Ureter (tissue), 1 donor: ENCODE measurements around the gene CYYR1.

DNA sequence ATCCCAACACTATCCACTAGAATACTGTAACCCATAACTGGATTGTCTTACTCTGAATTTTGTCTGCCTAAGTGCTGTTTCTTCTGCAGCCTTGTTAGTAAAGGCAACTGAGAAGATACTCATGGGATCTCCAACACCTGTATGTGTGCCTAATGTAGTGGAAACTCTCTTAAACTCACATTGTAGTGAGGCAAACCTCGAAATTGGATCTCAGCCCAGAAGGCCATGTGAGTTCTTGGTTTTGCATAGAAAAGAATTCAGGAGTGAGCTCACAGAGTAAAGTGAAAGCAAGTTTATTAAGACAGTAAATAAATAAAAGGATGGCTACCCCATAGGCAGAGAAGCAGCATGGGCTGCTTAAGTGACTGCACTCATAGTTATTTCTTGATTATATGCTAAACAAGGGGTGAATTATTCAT, 1344.7 kb downstream of the NCAM2 start:
- PRO-cap, result no peak

GRCh38 chr21:23384498-23385284, 2222.6 kb downstream of the MRPL39 start:
- PRO-cap, result no peak

DNA sequence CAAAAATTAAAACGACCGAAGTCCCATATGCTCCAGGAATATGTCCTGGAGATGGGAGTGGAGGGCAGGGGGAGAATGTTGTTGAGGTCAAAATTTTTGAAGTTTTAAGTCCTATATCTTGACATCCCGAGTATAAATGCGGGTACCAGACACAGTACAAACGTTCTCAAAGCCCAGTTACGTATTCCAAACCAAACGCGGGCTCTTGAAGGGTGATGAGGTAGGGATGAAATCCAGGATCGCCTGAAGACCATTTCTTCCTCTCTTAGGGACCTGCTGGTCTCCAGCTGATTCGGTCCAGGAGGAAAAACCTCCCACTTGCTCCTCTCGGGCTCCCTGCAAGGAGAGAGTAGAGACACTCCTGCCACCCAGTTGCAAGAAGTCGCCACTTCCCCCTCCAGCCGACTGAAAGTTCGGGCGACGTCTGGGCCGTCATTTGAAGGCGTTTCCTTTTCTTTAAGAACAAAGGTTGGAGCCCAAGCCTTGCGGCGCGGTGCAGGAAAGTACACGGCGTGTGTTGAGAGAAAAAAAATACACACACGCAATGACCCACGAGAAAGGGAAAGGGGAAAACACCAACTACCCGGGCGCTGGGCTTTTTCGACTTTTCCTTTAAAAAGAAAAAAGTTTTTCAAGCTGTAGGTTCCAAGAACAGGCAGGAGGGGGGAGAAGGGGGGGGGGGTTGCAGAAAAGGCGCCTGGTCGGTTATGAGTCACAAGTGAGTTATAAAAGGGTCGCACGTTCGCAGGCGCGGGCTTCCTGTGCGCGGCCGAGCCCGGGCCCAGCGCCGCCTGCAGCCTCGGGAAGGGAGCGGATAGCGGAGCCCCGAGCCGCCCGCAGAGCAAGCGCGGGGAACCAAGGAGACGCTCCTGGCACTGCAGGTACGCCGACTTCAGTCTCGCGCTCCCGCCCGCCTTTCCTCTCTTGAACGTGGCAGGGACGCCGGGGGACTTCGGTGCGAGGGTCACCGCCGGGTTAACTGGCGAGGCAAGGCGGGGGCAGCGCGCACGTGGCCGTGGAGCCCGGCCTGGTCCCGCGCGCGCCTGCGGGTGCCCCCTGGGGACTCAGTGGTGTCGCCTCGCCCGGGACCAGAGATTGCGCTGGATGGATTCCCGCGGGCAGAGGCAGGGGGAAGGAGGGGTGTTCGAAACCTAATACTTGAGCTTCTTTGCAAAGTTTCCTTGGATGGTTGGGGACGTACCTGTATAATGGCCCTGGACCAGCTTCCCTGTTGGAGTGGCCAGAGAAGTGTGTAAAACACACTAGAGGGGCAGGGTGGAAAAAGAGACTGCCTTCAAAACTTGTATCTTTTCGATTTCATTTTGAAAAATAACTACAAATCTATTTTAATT, 45.4 kb downstream of the MRPL39 start:
- PRO-cap, result no peak

GRCh38 chr21:25687672-25688150, 47.0 kb downstream of the ATP5PF start:
- PRO-cap, result no peak

DNA sequence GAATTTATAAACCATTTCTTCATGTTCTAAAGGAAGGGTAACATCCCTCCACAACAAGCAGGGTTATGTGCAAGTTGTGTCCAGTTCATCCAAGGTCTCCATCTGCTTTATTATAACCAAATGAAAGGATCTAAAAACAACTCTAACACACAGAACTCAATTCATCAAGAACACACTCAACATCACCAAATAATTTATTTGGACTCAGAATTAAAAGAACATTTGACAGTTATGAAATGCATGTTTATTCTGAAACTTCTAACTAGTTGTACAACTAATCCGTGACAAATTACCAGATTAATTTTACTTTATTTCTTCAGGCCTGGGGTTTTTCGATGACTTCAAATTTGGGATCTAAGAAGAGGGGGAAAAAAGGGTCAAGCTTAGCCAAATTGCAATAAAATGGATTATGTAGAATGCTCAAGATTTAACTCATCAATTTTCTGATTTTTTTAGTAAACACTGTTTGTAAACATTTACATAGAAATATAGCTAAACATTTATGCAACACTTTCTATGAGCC, 10.3 kb downstream of the ATP5PF start:
- PRO-cap, result no peak

DNA sequence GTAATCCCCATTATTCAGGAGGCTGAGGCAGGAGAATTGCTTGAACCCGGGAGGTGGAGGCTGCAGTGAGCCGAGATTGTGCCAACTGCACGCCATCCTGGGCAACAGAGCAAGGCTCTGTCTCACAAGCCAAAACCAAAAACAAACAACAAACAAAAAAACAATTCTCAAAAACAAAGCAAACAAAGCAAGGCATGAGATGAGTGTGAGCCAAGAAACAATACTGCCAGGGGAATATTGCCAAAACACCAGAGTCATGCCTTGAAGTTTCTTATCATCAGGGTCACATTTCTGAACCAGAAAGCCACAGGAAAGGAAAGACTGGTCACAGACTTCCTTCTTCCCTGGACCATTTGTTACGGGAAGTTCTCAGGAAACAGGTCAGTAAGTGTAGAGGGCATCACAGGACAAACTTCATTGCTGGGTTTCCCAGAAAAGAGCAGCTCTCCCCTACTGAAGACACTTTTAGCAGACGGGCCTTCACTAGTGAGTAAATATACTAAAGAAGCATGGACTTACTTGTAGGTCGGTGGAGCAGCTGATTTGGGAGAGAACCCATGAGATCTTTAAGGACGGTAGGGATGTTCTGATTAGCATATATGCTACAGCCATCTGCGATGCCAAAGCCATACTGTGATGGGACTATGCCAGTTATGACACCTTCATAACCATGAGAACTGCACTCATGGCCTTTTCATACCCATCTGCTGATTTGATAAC, 191.2 kb downstream of the GABPA start:
- PRO-cap, result no peak

GRCh38 chr21:25967442-25967928, 203.1 kb downstream of the APP start:
- PRO-cap, result no peak

DNA sequence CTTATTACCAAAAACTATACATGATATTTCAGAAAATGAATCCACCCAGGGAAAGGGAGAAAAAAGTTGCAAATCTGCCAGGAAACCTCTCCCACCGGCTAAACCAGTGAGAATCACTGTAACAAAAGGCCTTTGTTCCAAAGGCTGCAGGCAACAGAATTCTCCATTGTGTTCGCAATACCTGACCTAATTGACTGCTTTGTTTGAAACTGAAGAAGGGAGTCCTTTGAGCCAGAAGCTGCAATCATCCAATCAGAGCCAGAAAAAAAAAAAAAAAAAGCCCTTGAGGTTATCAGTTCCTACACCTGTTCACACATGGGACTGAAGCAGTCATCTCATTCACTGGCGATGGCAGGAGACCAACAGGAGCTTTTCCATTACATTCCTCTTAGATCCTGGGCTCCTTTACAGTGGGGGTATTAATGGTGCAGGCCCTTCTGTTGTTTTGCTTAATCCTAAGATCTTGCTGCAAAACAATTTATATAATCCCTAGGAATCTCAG, 172.4 kb downstream of the APP start:
- PRO-cap, result no peak

DNA sequence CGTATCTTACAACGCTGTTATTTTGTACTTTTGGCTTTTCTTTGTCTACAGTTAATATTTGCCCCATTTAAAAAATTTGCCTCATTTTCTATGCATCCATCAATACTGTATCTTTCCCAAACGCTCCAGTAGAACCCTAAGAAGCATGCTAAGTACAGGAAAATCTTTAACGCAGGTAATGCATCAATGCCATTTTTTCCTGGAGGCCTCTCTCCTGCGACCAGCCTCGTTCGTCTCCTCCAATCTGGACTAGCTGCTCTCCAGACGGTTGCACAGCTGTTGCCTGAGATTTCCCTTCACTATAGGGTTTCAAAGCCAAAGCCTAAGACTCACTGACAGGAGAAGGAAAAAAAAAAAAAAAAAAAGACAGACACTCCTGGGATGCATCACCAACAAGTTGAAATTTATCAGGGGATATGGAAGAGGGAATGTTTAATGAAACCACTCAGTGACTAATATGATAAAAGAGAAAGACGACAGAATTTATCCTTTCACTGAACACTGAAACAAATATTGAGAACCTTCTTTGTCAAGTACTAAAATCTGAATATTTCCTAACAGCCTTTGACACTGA, 93.1 kb downstream of the APP start:
- PRO-cap, result no peak

DNA sequence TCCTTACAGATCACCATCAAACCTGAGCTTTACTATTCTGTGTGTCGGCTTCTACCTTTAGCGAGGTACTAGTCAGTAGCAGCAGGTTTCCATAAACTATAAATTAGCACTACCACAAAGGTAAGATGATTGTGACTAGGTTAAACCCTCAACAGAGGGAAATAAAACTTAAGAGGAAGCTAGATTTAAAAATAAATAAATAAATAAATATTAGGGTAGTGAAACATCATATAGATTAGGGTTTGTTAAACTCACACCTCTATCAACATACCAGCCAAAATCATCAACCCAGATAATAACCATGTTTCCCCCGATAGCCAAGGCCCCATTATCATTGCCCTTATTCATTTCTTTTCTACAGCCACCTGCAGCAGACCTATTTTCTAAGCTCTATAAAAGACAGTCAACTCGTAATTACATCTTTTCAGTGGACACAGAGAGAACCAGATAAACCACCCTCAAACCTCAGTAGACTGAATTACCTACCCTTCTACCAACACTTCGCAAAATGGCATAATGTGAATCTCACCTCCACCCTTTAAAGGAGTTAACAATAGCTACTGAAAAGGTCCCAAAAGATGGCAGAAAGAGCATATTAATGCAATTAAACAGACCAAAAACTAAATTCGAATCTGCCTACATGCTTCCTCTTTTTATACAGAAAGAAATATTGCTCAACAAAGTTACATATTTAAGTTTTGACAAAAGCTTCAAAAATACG, 2.5 kb downstream of the APP start:
- PRO-cap, result no peak

GRCh38 chr21:26572615-26573517, at the start of gene CYYR1:
Gene CYYR1 (minus strand): TSS chr21:26573286.
- PRO-cap, result unidirectional peak, minus-strand start at chr21:26573257

DNA sequence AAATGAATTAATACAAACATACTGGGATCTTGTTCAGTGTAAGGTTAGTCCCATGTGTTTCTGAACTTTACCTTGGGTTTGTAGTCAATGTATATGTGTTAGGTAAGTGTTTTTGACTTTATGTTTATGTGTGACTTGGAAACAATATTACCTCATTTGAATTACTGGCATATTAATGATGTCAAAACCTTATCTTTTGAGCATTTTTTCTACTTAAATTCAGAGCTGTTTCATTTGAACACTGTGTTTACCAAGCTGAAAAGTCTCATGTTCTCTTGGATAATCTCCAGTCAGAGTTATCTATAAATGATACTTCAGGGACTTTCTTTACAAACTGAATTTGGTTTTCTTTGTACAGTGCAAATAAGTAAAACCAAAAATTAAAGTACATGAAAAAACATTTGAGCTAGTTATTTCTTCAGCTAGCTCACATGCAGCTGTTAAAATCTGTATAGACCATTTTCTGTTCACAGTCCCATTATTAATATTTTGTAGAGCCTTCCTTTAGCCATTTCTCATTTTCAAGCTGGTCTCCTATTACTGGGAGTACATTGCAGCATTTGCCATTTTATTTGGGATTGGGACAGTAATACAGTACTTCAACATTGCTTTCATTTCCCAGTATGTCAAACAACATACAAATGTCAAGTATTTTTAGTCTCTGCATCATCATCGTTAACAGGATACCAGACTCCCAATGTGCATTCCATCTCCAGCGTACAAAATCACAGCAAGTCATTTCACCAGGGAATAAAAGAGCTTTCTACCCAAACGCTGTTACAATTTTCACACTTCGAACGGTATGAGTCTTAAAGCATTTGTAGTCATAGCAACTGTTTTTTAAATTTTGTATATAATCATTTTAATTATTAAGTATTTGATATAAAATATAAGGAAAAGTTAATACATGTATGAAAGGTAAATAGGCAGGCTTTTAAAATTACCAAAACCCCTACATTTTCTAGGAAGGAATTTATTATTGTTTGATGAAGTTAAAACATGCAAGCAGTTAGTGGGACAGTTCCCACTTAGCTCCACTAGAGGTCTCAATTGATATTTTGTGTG, 29.7 kb downstream of the ADAMTS1 start:
- PRO-cap, result no peak

DNA sequence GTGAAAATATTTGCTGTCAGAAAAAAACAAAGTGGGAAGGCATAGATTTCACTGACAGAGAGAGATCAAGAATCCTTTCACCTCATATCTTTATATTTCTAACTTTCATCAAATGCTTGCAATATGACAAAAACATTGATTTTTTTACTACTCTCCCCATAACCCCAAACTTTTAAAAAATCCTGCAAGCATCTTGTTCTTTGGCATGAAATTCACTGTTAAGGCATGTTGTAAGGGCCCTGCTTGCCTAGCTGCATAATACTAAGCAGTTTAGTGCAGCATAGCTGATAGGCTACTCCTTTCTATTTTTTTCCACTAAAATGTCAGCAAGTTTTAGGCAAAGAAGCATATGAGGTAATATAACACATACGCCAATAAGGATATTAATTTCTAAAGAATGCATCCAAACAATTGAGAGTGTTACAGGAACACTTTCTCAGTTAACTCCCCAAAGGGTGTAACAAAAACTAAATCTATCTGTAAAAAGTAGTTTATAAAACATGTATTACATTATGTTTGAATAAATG, 340.4 kb upstream of the ADAMTS5 start:
- PRO-cap, result no peak

GRCh38 chr21:27448415-27448769, 481.5 kb upstream of the ADAMTS5 start:
- PRO-cap, result no peak

GRCh38 chr21:27813747-27814136, 846.9 kb upstream of the ADAMTS5 start:
- PRO-cap, result no peak

DNA sequence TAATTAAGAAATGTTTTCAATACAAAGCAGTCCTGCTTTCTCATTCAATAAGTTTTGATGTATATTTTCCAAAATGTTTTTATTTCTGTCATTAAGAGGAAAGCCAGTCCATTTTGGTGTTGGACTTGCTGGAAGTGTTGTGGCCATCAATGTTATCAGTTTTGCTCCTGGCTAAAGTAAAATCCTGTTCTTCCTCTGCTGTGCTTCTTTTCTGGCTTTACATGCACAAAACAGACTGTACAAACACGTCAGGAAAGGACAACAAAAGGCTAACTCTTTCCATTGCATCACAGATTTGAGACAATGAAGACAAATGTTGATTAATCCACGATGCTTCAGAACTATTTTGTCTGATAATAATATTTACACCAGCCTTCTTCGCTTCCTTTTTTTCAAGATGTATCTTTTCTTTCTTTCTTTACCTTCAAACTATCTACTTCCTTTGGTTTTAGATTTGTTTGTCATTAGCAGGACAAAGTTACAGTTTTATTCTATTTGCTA, 627.8 kb downstream of the N6AMT1 start:
- PRO-cap, result no peak

- PRO-cap, result no peak
Measured at GRCh38 chr21:28754075-28754720, 131.0 kb downstream of the N6AMT1 start.

DNA sequence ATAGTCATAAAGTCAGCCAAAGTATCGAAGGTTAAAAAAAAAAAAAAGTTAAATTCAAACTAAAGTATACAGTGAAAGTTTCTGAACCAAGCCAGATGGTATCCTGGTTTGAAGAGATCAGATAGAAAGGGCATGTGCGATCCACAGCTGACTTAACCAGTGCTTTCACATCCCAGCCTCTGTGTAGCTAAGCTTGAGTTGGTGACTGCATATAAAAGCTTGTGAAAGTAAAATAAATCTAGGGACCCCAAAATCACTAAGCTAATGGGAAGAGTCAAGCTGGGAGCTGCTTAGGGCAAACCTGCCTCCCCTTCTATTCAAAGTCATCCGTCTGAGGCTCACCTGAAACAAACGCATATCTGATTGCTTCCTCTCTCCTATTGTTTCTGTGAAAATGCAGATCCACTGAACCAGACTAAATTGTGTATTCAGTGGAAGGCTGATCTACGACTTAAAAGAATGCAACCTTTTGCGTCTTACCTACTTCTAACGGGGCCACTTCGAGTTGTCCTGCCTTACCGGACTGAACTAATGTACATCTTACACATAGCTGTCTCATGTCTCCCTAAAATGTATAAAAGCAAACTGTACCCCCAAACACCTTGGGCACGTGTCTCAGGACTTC, 37.2 kb upstream of the N6AMT1 start:
- PRO-cap, result no peak

- PRO-cap, result no peak
Measured at GRCh38 chr21:29037789-29038364, 13.4 kb downstream of the USP16 start.

GRCh38 chr21:29050425-29050910, 23.0 kb downstream of the CCT8 start:
- PRO-cap, result no peak